Karpas-422 (cell line): ENCODE measurements around a stretch of chr4.

DNA sequence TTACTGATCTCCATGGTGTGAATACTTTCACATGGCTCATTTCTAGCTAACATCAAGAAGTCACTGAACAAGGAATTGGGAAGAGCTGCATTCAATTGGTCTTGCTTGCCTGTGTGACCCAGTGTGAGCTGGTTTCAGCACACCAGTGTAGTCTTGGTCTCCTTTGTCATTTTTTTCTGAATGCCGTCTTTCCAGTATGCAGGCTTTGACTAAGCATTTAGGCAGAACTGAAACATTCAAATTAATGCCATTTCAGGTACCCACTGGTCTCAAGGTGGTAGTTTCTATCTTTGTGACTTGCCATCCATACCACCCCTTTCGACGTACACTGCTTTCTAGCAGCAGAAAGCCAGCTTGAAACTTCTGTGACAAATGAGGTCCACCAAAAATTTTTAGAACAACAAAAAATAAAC is 550.5 kb upstream of the BOD1L1 start:
- PRO-cap: no peak
- RAMPAGE, long total RNA: no peak

GRCh38 chr4:14958250-14958700 is 44.0 kb upstream of the CPEB2 start:
- PRO-cap: no peak
- RAMPAGE, long total RNA: no peak

- PRO-cap: no peak
- RAMPAGE, long total RNA: no peak
Measured at GRCh38 chr4:15144391-15144760, 142.1 kb downstream of the CPEB2 start.

DNA sequence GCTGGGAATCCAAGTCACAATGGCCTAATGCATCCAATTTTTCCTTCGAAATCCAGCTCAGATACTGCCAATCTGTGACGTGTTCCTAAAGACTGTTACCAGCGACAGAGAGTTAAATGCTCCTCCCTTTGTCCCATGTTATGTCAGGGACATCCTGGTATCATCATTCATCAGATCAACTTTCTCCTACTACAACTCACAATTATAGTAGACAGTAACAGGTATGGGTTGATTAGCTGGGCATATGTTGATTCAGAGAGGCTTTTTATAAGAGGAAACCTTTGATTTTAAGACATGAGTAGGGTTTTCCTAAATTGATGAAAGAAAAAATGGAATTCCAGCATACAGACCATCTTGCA is 143.8 kb downstream of the CPEB2 start:
- PRO-cap: no peak
- RAMPAGE, long total RNA: no peak

GRCh38 chr4:15234037-15234469 is 193.8 kb upstream of the C1QTNF7 start:
- PRO-cap: no peak
- RAMPAGE, long total RNA: no peak

- PRO-cap: no peak
- RAMPAGE, long total RNA: no peak
Measured at GRCh38 chr4:15375566-15376129, 52.2 kb upstream of the C1QTNF7 start.

GRCh38 chr4:15419893-15420608 is 7.8 kb upstream of the C1QTNF7 start:
- PRO-cap: no peak
- RAMPAGE, long total RNA: no peak

DNA sequence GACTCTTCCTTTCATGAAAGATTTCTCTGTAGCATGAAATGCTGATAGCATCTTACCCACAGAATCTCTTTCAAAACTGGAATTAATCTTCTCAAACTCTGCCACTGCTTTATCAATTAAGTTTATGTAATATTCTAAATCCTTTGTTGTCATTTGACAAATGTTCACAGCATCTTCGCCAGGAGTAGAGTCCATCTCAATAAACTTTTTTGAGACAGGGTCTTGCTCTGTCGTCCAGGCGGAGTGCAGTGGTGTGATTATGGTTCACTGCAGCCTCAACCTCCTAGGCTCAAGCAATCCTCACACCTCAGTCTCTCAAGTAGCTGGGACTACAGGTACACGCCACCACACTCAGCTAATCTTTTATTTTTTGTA is 52.8 kb downstream of the FBXL5 start:
- PRO-cap: no peak
- RAMPAGE, long total RNA: no peak

GRCh38 chr4:16078975-16079634 is 4.7 kb downstream of the PROM1 start:
- PRO-cap: no peak
- RAMPAGE, long total RNA: no peak

GRCh38 chr4:16166509-16166958 is 59.7 kb downstream of the TAPT1 start:
- PRO-cap: no peak
- RAMPAGE, long total RNA: no peak

DNA sequence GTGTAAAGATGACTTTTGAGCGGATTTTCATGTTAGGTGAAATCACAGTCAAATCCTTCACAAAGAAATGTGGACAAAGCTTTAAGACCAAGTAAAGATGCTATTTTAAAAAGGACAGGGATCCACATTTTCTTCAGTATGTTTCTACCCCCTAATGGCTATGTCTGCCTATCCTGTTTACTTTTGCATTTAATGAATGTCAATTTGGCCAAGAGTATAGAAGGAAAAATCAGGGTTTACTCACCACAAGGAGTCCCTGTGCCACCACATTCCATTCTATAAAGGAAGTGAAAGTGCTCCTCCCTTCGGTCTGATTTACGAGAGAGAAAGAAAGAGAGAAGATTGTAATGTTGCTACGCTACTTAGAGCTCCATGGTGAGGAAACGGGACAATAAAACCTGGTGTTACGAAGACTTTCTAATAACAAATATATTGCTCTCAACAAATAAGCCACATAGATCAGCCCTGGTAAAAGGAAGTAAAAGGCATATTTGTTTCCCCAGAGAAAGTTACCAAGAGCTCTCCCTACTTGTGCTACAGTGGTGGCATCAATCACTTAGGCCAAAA is 29.8 kb downstream of the TAPT1 start:
- PRO-cap: no peak
- RAMPAGE, long total RNA: no peak

DNA sequence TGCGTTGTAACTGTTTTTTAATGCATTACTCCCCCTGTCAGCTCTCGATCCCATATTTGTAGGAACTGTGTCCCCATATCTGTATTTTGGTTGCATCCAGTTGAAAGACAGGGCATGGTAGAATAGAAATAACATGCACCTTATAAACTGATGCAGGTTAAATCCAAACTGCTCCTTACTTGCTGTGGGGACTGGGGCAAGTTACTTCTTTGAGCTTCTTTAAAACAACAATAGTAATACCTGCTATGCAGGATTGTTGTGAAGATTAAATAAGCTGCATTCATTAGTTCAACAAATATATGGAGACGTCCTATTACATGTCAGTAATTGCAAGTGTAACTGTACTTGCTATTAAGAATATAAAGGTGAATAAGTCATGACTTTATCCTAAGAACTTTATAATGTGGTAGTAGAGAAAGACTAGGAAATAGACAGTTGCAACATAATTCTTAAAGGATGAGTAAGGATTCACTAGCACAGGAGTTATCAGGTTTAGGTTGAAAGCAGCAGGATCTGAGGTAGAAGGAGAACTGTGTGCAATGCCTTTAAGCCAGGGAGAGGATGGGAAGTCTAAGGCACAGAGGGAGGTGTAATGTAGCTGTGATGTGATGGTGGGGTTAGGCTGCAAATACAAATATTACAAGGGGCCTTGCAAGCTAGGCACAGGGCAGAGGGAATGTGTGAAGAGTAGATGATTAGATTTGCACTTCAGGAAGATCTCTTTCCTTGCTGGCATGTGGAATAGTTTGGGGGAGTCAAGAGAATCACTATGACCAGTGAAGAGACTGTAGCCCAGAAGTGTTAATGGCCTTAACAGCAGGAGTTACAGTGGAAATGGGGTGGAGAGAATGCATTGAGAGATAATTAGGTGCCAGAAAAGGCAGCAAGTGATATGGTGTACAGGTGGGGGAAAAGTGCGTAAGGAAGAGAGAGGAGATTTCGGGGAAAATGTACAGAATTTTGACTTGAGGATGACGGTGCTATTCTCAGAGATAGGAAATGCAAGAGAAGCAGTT is 9.9 kb upstream of the TAPT1 start:
- PRO-cap: no peak
- RAMPAGE, long total RNA: no peak

GRCh38 chr4:16683960-16684585 is 214.4 kb downstream of the LDB2 start:
- PRO-cap: no peak
- RAMPAGE, long total RNA: no peak

GRCh38 chr4:16835636-16836251 is 62.7 kb downstream of the LDB2 start:
- PRO-cap: no peak
- RAMPAGE, long total RNA: no peak

DNA sequence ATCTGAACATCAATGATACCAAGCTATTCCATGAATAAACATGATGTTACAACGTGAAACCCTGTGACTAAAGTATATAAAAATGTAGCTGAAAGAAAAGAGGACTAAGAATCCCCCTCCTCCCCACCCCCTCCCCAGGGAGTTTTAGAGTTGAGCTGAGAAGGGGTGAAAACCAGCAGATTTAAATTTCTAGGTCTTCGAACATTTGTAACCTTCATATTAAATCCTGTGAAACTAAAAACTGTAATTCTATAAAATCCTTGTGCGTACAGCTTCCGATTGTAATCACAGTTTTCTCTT is 5.1 kb downstream of the LDB2 start:
- PRO-cap: no peak
- RAMPAGE, long total RNA: no peak

DNA sequence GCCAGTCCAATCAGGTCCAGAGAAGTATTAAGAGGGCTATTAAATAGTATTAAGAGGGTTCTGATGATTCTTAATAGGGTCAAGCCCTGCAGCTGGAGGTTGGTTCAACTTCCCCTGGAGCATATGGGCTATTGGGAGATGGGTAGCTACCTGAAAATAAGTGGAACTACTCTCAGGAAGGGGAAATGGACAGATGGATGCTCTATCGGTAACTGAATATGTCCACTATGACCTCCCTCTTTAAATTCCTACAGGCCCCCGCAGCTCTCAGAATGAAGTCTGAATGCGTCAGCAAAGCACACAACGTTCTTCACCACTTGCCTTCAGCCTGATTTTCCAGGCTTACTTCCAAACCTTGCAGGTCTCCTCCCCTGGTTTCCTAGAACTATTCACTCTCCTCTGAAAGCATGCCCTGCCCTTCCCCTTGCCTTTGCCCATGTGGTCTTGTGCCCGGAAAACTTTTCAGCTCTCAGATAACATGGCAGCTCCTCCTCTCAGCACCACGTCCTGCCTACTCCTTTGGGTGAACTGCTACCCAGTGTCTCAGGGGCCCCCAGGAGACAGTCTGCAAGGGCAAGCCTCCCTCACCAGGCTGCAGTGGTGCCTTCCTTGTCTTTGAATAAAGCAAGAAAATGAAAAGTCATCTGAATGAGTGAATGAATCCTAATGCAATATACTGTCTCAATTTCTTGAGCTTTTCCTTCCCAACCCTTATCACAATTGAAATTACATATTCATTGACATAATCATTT is 268.5 kb upstream of the LDB2 start:
- PRO-cap: no peak
- RAMPAGE, long total RNA: no peak

GRCh38 chr4:17492148-17492543 is 19.7 kb downstream of the QDPR start:
- PRO-cap: no peak
- RAMPAGE, long total RNA: no peak

DNA sequence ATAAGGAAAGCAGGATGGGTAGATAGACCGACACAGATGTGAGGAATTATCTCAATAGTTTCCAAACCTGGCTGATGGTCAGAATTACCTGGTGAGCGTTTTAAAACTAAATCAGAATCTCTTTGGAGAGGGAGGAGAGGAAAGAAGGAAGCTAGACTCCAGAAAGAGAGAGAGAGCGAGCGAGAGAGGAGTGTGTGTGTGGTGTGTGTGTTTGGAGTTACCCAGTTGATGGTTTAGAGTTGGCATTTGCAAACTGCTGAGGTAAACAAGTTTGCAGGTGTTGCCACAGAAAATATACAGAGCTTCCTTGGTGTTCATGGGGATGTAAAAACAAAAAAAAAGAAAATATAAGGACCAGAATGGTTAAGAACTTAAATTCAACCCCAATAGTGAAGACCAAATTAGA is 26.5 kb upstream of the LAP3 start:
- PRO-cap: no peak
- RAMPAGE, long total RNA: no peak

GRCh38 chr4:17559335-17559820 is 17.6 kb upstream of the LAP3 start:
- PRO-cap: no peak
- RAMPAGE, long total RNA: no peak

DNA sequence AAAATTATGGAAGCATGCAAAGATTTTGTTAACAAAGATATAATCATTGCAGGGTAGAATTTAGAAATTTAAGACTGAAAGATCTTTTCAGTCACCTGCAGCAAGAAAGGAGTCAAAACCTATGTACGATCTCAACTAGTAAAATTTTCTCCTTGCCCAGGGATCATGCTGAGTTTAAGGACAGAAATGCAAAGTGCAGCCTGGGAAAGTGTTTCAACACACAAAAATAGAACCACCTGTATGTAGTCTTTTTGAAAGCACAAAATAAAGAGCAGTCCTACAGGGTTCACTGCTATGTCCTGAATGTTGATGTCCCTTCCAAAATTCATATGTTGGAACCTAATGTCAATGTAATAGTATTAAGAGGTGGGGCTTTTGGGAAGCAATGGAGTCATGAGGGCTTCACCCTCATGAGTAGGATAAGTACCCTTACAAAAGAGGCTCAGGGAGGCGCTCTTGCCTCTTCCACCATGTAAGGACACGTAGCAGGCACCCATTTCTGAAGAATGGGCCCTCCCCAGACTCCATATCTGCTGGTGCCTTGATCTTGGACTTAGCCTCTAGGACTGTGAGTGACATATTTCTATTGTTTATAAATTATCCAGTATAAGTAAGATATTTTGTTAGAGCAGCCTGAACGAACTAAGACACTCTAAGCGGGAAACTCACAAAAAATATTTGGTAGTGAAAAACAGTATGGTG is 15.7 kb downstream of the MED28 start:
- PRO-cap: no peak
- RAMPAGE, long total RNA: no peak